Uterus (tissue), 7 donors: ENCODE measurements around the gene CACFD1.

- PRO-cap, 4 experiments, result peak in 4 of 4 experiments; most common plus-strand start chr9:133460021 (in 2); most common minus-strand start chr9:133459599 (in 4)
- RAMPAGE, long total RNA, 2 experiments, result start-site peak on the plus strand in 1 of 2 experiments, at chr9:133460007-133460017 at its widest, 18 reads per replicate
- RRBS, result 3% methylated on average over 27 of the region's 90 CpGs
These were observed at the start of gene CACFD1 for GRCh38 chr9:133459220-133460358. CACFD1 (plus strand) TSS chr9:133459978.

- PRO-cap, 4 experiments, result no peak in any of the 4 experiments
- RAMPAGE, long total RNA, 2 experiments, result no peak in any of the 2 experiments
- RRBS, result 74% methylated on average over 7 of the region's 14 CpGs
These were observed 2.3 kb downstream of the SLC2A6 start for GRCh38 chr9:133476590-133477080.

DNA sequence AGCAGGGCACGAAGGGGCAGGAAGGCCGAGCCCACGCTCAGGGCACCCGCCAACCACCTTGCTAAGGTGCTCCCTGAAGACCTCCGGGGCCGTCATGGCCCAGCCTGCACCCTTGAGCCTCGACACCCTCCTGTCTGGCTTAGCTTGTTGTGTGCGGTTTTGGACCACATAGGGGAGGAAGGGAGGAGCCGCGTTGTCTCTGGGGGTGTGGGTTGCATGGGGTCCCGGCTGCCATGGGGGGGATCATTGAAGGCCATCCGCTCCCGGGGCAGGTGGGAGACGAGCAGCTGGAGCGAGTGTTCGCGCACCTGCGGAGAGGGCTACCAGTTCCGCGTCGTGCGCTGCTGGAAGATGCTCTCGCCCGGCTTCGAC is 33.5 kb downstream of the ADAMTSL2 start:
- PRO-cap, 4 experiments, result no peak in any of the 4 experiments
- RAMPAGE, long total RNA, 2 experiments, result no peak in any of the 2 experiments
- RRBS, result 90% methylated on average over 12 of the region's 25 CpGs

DNA sequence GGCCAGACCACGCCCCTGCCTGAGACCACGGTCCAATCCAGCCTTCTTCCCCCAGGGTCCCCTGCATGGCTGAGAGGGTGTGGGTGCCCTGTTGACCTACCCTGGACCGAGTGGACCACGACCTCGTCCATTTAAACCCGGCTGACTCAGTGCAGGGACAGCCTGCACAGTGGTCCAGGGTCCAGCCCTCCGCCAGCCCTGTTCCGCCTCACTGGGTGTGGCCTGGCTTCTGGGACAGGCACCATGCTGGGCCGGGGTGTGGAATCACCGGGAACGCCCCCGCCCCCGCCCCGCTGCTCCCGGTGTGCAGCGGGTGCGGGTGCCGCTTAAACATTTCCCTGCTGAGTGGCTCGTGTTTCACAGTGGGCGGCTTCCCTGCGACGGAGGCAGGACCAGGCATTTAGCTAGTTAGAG is 22.4 kb downstream of the DBH start:
- PRO-cap, 4 experiments, result no peak in any of the 4 experiments
- RAMPAGE, long total RNA, 2 experiments, result no peak in any of the 2 experiments
- RRBS, result 8% methylated on average over 2 of the region's 22 CpGs

GRCh38 chr9:133679444-133680011 is 43.4 kb downstream of the DBH start:
- PRO-cap, 4 experiments, result no peak in any of the 4 experiments
- RAMPAGE, long total RNA, 2 experiments, result no peak in any of the 2 experiments
- RRBS, result no CpG with 5 or more reads among the region's 32 CpGs

DNA sequence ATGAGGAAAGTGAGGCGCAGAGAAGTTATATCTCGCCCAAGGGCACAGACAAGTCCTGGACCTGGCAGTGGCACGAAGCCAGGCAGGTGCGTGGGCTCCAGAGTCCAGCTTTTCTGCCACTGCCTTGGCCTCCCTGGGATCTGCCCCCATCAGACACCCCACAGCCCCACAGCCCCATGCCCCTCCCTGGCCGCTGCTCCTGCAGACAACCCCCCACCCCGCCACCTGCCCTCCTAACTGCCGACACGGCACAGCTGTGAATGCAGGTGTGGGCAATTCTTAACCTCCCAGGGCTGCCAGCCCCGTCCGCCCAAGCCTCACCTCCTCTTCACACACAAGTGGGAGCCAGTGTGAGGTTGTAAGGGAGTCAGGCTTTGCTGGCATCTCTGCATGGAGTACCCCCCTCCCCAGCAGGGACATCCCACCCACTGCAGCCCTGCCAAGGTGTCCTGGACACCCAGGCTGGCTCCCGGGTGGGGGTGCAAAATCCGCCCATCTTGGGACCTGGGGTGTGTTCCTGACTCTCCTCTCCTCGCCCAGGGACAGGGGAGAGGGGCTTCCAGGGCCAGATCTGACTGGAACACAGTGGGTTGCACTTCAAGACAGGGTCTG is 34.6 kb downstream of the SARDH start:
- PRO-cap, 4 experiments, result no peak in any of the 4 experiments
- RAMPAGE, long total RNA, 2 experiments, result no peak in any of the 2 experiments
- RRBS, result no CpG with 5 or more reads among the region's 13 CpGs

DNA sequence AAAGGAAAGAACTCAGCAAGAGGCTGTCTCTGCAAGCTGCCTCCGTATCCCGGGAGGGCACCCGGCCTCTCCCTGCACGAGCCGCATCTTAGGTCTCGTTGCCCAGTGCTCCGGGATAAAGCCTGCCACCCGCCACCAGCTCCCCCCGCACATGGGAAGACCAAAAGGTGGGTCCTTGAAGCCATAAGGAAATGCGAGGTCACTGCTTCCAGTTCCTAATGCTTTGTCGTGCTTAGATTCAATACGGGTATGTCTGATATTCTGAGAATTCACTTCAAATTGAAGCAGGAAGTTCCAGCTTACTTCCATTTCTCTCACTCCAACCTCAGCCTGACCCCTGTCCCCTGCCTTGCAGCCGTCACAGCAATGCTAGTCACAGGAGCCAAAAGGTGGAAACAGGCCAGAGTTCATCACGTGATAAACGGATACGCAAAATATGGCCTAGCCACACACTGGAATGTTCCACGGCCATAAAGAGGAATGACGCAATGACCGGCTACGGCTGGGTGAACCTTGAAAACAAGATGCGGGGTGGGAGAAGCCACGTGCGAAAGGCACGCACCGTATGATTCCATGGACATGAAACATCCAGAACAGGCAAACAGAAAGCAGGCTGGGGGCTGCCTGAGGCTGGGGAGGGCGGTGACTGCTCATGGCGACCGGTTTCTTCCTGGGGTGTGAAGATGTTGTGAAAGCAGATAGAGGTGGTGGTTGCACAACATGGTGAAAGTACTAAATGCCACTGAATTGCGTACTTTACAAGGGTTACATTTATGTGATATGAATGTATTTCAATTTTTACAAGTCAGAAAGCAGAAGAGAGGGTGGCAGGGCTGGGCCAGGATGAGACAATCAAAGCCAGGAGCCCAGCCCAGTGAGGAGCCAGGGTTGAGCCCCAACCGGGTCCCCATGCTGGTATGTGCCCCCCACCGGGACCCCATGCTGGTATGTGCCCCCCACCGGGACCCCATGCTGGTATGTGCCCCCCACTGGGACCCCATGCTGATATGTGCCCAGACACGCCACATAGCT is 117.7 kb upstream of the SARDH start:
- PRO-cap, 4 experiments, result peak in 1 of 4 experiments; most common plus-strand start position 591 of the sequence (in 1); most common minus-strand start position 368 of the sequence (in 1)
- RAMPAGE, long total RNA, 2 experiments, result no peak in any of the 2 experiments
- RRBS, result 87% methylated on average over 8 of the region's 33 CpGs

- PRO-cap, 4 experiments, result no peak in any of the 4 experiments
- RAMPAGE, long total RNA, 2 experiments, result no peak in any of the 2 experiments
- RRBS, result 70% methylated on average over 1 of the region's 25 CpGs
These were observed 18.4 kb downstream of the VAV2 start for GRCh38 chr9:133973492-133974273.

DNA sequence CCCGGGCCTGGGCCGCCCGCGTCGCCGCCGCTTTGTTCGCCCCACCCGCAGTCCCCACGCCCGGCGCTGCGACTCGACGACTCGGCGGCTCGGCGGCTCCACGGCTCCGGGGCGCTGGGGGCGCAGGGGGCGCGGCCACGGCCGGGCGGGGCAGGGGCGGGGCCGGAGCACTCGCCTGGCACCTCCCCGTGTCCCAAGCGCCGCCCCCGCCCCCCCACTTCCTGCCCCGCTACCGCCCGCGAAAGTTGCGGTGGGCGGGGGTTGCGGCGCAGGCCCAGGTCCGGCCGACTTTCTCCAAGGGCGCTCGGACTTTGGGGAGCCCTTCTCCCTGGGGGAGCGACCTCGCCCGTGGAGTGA is 558 bp upstream of the VAV2 start:
- PRO-cap, 4 experiments, result peak in 4 of 4 experiments; most common plus-strand start position 248 of the sequence (in 4); most common minus-strand start position 108 of the sequence (in 2)
- RAMPAGE, long total RNA, 2 experiments, result no peak in any of the 2 experiments
- RRBS, result 1% methylated on average over 41 of the region's 50 CpGs

GRCh38 chr9:134139663-134140016 is 3.8 kb downstream of the WDR5 start:
- PRO-cap, 4 experiments, result no peak in any of the 4 experiments
- RAMPAGE, long total RNA, 2 experiments, result start-site peak on the plus strand in 1 of 2 experiments, at chr9:134139858-134139946 at its widest, 6 reads per replicate
- RRBS, result no CpG with 5 or more reads among the region's 14 CpGs

DNA sequence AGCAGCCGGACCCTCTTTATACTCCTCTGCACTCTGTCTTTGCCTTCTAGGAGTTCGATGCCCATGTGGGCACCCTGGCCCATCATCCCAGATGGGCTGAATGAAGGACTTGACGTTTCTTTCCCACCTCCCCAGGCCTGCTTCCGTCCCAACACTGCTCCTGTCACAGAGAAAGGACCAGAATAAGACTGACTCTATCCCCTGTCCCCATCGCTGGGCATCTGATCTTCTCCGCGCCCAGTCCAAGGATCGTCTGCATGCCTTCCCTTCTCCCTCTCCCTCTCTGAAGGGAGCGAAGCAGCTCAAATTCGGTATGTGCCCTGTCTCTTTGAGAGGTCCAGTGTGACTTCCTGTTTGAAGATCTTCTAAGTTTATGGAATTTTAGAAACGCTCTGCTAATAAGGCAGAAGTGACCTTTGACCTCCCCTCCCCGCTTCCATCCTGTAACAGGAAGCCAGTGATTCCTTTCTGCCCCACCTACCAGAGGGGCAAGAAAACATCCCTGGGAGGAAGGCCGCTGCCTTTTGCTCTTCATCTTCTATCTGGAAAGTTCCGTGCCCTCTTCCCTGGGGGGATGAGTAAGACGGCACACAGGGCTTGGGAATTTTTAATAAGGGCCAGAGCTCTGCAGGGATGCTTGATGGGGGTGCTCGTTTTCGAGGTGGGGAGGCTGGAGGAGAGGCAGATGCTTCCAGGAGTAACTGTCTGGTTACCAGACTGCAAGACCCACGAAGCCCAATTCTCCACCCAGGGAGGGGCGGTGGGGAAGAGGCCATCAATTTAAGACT is 69.2 kb downstream of the WDR5 start:
- PRO-cap, 4 experiments, result no peak in any of the 4 experiments
- RAMPAGE, long total RNA, 2 experiments, result no peak in any of the 2 experiments
- RRBS, result no CpG with 5 or more reads among the region's 19 CpGs

DNA sequence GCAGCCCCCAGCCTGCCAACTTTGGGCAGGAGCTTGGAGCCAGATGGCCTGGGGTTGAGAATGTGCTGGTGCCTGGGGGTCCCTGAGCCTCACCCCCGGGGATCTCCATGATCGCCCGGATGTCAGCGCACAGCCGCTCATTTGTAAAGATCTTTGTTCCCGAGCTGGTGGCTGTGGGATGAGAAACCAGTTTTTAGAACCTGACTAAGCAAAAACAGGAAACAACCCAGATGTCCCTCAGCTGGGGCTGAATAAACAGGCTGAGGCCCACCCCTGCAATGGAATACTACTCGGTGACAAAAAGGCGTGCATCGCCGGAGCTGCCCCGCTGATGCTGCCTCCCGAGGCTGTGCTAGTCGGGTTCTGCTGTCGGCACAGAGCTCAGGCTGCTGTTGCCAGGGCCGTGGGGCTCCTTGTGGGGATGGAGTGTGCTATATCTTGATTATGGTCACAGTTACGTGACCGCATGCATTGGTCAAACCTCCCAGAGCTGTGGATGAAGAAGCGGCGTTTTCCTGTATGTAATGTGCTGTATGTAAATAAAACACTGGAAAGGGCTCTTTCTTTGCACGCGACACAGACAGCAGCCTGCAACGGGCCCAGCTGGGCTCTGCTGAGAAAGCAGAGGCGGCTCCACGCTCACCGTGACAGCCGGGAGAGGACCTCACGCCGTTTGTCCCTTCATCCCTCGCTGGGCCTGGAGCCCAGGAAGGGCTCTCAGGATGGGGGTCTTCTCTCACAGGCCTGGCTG is 79.9 kb downstream of the WDR5 start:
- PRO-cap, 4 experiments, result no peak in any of the 4 experiments
- RAMPAGE, long total RNA, 2 experiments, result no peak in any of the 2 experiments
- RRBS, result no CpG with 5 or more reads among the region's 29 CpGs

DNA sequence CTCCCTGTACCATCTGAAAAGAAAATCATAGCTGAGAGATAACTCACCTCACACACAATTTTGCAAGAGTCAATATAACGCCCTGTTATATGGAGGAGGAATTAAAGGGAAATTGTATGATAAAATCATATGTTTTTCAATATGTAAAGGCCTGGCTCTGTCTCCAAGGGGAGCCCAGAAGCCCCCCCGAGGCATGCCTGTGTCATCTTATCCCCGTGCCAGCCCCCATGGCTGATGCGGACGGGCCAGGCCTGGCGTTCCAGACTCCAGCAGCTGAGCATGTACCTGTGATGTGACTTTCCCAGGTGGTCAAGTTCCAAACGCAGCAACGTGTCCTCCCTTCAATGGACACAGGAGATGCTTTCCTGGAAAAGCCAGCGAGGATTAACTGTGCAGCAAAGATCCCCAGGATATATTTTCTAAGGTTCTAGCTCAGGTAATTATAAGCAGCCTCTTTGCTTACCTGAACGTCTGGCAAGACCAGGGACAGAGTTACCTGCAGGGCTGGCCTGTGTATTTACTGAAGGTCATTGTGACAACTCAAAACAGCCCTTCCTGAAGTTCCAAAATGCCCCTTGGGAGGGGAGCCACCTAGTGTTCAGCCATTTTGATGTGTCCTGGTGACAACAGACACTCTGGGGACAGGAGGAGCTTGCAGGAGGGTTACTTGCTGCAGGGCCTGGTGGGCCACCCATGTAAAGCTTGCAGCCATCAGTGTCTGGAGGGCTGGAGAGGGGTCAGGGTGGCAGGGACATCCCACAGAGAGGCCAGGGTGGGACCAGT is 81.7 kb downstream of the WDR5 start:
- PRO-cap, 4 experiments, result no peak in any of the 4 experiments
- RAMPAGE, long total RNA, 2 experiments, result no peak in any of the 2 experiments
- RRBS, result no CpG with 5 or more reads among the region's 10 CpGs

- PRO-cap, 4 experiments, result no peak in any of the 4 experiments
- RAMPAGE, long total RNA, 2 experiments, result no peak in any of the 2 experiments
- RRBS, result no CpG with 5 or more reads among the region's 11 CpGs
These were observed 87.2 kb downstream of the WDR5 start for GRCh38 chr9:134223061-134223552.

DNA sequence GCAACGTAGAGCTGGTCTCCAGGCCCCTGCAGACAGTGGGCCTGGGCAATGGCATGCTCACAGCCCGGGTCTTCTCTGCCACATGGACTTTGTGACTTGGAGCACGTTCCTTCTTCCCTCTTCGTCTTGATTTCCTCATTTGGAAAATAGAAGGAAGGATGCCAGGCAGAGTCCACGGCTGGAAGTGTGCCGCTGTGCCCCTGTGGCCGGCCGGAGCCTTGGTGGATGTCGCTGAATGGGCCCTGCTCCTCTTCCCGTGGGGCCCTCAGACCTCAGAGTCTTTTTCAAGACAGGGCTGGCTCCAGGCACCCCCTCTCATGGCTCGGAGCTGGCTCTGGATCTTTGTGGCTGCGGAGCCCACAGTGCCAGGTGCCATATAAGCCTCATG is 10.1 kb downstream of the RXRA start:
- PRO-cap, 4 experiments, result no peak in any of the 4 experiments
- RAMPAGE, long total RNA, 2 experiments, result no peak in any of the 2 experiments
- RRBS, result no CpG with 5 or more reads among the region's 12 CpGs

- PRO-cap, 4 experiments, result no peak in any of the 4 experiments
- RAMPAGE, long total RNA, 2 experiments, result no peak in any of the 2 experiments
- RRBS, result no CpG with 5 or more reads among the region's 32 CpGs
These were observed 24.7 kb downstream of the RXRA start for GRCh38 chr9:134350612-134351697.

DNA sequence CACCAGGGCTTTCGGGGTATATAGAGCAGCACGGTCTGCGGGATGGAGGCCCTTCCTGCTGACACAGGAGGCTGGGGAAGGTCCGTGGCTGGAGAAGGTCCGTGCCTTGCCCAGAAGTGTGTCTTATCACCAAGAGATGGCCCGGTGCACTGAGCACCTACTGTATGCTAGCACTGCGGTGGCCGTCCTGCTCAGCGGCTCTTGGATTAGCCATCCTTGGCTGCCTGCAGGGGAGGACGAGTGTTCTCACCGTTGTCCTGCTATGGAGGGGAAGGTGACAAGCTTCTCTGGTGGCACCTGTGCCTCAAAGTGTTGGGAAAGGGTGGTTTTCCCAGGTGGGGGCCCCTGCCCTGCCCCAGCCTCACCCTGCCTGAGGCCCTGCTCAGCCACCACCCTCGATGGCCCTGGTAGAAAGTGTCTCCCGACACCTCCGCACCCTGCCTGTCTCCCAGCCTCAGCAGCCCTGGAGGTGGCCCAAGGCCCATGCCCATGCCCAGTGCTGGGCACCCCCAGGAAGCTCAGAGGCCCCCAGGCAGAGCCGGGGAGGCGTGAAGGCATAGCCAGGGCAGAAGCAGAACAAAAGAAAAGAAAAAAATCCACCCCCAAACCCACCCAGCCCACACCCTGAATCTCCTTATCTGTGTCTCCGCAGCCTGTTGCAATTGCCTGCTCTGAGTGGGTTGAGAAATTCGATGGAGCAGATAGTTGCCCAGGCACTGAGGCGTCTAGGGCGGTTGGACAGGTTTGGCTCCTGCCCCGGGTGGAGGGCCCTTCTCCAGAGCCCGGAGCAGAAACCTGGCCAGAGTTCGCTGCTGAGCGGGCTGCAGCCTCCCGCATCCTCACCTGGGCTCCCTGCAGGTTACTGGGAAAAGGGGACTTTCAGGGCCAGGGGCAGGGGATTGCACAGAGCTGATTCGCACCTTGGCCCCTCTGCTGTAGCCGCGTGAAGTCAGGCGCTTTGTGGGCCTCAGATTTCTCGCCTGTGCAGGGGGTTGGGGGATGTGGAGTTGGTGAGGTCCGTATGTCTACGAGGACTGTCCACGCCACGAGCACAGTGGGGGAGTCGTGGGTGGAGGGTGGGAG is 30.6 kb downstream of the RXRA start:
- PRO-cap, 4 experiments, result no peak in any of the 4 experiments
- RAMPAGE, long total RNA, 2 experiments, result no peak in any of the 2 experiments
- RRBS, result no CpG with 5 or more reads among the region's 35 CpGs

- PRO-cap, 4 experiments, result peak in 2 of 4 experiments; most common minus-strand start chr9:134413945 (in 1)
- RAMPAGE, long total RNA, 2 experiments, result no peak in any of the 2 experiments
- RRBS, result 5% methylated on average over 5 of the region's 17 CpGs
These were observed 87.6 kb downstream of the RXRA start for GRCh38 chr9:134413821-134414317.

DNA sequence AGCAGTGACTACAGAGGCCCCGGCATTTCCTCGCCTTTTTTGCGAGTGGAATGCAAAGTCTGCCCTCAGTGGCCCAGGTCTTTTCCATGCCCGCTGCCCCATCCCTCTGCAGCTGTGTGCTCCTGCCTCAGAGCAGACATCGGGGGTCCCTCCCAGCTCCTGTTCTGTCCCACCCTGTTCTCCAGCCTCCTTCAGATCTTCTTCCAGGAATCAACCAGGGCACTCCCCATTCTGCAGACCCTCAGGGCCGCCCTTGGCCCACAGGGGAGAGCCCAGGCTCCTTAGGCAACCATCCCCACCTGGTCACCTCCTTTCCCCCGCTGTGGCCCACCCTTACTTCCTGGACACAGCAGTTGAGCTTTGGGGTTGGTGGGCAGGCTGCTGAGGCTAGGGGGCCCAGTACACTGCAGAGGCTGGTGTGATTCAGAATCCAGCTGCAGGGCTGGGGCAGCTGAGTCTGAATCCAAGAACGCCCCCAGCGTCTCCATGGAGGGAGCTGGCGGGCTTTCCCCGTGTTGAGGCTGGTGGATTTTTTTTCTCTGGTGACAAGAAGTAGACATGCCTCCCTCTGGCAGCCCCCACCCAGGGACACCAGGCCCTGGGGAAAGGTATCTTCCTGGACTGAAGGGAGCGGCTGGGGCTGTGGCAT is 104.7 kb downstream of the RXRA start:
- PRO-cap, 4 experiments, result no peak in any of the 4 experiments
- RAMPAGE, long total RNA, 2 experiments, result no peak in any of the 2 experiments
- RRBS, result no CpG with 5 or more reads among the region's 12 CpGs

GRCh38 chr9:134437606-134438251 is 111.5 kb downstream of the RXRA start:
- PRO-cap, 4 experiments, result no peak in any of the 4 experiments
- RAMPAGE, long total RNA, 2 experiments, result no peak in any of the 2 experiments
- RRBS, result 60% methylated on average over 2 of the region's 27 CpGs